AG09319 (cell line): ENCODE results near the genes DSCAM and FAM3B.

DNA sequence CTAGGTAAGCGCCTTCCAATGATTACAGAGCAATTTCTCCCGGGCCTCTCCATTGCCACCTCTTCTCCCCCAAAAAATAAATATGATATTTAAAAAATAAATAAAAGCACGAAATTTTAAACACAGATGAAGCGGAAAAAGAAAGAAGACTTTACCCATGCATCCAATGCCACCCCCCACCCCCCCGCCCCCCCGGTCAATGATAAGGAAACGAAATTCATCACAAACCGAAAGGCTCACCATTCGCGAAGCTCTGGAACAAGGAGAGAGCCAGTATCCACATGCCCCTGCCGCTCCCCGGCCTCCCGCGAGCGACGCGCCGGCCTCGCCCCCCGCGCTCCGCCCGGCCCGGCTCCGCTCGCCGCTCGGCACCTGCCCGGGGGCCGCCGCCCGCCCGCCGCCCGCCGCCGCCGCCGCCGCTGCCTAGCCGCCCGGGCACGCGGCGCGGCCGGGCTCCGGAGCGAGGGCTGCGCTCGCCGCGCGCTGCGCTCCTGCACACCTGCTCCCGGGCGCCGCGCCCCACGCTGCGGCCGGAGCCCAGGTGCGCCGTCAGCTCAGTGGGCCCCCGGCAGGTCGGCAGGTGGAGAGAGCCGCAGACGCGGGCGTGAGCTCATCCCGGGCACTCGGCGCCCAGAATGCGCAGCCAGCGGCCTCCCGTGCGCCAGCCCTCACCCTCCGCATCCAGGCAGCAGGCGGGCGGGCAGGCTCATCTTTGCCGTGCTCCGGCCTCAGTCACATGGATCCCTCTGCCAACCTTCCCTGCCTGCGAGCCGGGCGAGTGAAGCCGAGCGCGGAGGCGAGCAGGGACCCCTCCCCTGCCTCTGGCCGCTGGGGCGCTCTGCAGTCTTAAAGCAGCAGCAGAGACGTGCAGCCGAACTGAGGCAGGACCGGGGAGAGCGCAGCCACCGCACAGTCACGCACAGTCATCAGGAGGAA lies at the start of gene DSCAM:
DSCAM (minus strand) TSS at position 780 of the 936 bp plus-strand sequence.
- RRBS, result 4% methylated on average over 30 of the region's 97 CpGs

DNA sequence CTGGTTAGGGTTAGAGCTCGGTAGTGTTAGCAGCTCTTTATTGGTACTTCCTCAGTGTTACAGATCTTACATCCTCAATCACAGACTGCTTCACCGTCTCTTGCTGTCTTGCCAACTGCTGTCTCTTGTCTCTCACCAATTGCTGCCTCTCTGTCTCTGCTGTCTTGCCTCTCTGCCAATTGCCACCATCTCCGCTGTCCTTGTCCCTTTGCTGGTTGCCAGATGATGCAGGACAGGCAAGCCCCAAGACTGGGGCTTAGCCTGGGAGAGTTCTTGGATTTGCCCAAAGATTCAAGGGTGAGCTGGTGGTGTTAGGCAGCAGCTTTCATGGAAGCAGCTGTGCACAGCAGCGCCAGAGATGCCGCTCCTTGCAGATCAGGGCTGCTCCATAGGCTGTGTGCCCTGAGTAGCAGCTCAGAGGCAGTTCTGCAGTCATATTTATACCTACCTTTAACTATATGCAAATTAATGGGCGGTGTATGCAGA lies 18.5 kb downstream of the BACE2 start:
- RRBS, result no CpG with 5 or more reads among the region's 6 CpGs

GRCh38 chr21:41241416-41242039 lies 73.6 kb downstream of the BACE2 start:
- RRBS, result no CpG with 5 or more reads among the region's 18 CpGs

GRCh38 chr21:41251019-41251244 lies 65.7 kb upstream of the FAM3B start:
- RRBS, result no CpG with 5 or more reads among the region's 6 CpGs

- RRBS, result no CpG with 5 or more reads among the region's 38 CpGs
Observed at GRCh38 chr21:41304000-41304502, 12.6 kb upstream of the FAM3B start.

GRCh38 chr21:41316028-41317354 lies at the start of gene FAM3B:
TSS of gene FAM3B (plus strand) at chr21:41316801.
- RRBS, result 5% methylated on average over 14 of the region's 75 CpGs

DNA sequence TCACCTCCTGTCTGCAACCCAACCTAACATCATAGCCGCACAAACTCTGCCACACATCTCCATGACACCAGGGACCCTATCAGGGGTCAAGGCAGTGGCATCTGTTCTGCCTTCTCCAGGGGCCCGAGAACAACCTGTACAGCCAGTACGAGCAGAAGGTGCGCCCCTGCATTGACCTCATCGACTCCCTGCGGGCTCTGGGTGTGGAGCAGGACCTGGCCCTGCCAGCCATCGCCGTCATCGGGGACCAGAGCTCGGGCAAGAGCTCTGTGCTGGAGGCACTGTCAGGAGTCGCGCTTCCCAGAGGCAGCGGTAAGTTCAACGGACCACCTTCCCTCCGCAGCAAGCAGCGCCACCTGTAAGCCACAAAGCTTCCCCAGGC lies 15.8 kb downstream of the MX2 start:
- RRBS, result no CpG with 5 or more reads among the region's 16 CpGs

DNA sequence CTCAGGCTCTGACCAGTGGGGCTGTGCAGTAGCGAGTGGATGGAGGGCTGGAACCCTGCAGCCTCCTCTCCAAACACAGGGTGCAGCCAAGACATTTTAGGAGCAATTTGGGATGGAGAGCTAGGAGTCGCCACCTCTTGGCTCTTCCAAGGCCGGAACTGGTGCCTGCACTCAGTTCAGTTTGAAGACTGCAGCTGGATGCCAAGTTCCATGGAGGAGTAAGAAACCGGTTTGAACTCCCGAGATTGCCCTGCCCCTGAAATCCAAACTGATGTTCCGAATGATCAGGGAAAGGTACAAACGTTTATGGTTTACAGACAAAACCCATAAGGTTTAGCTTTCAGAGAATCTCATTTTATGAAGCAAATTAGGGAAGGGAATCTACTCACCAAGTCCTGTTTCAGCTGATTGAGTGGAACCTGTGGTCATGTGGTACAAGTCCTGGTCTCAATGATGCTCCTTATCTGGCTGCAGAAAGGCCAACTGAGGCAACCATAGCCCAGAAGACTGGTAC lies 3.0 kb downstream of the MX1 start:
- RRBS, result 73% methylated on average over 2 of the region's 7 CpGs

- RRBS, result 89% methylated on average over 6 of the region's 22 CpGs
Observed at GRCh38 chr21:41458389-41458843, 32.4 kb downstream of the MX1 start.

DNA sequence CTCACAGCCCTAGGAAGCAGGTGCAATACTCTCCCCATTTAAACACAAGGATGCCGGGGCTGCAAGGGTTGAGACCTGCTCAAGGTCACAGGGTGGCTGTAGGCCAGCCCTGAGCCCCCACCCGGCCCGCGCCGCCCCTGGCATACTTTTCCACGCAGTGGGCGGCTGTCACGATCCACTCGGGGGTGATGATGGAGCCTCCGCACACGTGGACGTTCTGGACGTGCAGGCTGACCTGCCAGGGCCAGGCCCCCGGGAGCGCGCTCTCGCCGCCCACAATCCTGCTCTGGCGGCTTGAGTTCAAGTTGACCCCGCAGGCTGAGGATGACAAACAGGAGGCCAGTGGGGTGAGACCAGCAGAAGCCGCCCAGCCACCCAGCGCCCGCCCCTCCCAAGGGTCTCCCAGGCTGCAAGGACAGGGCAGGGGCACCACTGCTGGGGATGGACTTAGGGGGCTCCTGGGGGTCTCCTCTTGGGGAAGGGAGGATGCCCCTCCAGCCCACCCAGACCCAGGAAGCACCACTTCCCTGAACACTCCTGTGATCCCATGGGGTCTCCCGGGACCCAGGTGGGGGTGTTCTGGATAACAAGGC lies 34.7 kb downstream of the TMPRSS2 start:
- RRBS, result 69% methylated on average over 2 of the region's 24 CpGs

DNA sequence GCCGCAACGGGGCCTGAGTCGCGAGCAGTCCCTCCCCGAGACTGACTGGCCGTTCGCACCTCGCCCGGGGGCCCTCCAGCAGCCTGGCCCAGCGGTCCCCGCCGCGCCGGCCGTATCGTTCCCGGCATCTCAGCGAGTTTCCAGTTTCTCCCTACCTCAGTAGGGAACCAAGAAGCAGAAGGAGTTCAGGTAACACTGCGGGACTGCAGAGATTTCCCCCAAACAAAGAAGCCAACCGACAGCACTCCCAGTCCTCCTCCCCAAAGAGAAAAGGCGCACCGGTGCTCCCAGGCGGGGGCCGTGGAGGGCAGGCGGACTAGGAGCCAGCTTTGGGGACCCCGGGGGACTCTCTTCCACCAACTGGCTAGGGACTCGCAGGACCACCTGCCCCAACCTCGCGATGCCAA lies 536 bp downstream of the TMPRSS2 start:
- RRBS, result 4% methylated on average over 17 of the region's 29 CpGs

DNA sequence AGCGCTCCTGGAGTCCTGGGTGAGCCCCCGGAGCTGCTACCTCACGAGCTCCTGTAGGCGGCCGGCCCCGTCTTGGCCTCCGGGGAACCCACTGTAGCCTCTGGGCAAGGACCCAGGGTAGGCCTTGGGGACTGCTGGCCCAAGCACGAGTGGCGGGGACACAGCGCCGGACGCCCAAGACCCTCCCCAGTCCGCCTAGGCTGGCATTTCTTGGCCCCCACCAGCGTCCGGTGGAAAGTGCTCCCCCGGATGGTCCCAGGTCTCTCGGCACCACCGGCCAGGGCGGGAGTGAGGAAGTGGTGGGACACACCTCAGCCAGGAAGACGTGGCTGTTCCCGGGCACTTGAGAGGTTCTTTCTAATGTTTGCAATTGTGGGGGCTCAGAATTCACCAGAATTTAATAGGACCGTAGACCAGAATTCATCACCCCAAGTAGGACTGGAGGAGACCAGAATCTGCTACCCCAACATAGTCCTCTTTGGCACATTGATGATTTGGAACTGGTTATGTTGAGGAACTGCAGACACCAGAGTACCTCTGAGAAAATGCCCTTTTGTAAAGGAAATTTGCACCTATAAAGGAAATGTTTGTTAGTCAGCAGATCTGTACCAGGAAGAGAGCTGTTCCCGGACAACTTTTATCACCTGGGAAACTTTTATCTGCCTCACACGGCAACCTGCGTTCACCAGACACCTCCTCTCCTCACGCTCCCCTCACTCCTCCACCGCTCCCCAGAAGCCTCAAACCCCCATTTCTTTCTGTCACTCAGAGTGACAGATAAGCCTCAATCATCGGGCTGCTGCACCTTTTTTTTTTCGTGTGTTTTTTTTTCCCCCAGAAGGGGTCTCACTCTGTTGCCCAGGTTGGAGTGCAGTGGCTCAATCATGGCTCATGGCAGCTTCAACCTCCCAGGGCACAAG lies 765 bp upstream of the TMPRSS2 start:
- RRBS, result 9% methylated on average over 15 of the region's 29 CpGs

GRCh38 chr21:41510398-41511170 lies 2.6 kb upstream of the TMPRSS2 start:
- RRBS, result no CpG with 5 or more reads among the region's 4 CpGs

- RRBS, result no CpG with 5 or more reads among the region's 7 CpGs
Observed at GRCh38 chr21:41560731-41561257, 52.8 kb upstream of the TMPRSS2 start.

DNA sequence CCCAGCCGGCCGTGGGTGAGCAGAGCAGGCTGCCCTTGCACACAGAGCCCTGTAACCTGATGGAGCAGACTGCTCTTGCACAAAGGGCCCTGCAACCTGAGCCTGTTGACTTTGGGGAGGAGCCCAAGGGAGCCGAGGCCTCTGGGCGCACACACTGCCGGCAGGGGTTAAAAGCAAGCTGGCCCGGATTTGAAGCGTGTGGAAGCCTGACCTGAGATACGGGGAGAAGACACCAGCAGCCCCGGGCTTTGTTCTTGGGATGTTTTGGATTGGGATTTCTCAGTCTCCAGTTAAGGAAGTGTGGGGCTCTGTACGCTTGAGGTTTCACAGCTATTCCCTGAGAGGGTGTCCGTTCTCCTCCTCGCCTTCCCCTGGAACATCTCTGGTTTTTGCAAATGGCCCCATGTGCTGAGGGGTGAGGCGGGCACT lies 97.7 kb upstream of the TMPRSS2 start:
- RRBS, result 86% methylated on average over 4 of the region's 13 CpGs

- RRBS, result no CpG with 5 or more reads among the region's 10 CpGs
Observed at GRCh38 chr21:41664047-41664500, 102.8 kb downstream of the RIPK4 start.

DNA sequence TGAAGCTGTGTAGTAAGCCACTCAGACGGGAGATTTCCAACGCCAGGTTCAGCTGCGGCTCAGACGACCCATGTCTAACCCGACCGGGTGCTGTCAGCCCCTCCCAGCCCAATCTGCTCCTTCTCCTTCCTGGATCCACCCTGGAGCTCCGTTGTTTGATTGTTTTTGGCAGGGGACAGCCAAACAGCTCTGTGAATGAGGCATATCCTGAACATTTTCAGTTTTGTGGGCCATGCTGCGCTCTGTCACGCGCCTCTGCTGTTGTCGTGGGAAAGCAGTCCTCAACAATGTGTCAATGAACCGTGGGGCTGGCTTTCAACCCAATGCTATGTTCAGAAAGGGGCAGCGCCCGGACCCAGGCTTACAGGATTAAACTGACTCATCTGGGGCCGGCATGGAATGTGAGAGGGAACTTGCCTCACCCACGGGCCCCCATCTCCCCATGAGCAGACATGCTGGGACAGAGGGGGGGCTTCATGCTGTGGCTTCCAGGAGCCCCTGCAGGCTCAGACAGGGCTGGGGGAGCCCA lies 101.9 kb downstream of the RIPK4 start:
- RRBS, result no CpG with 5 or more reads among the region's 16 CpGs

DNA sequence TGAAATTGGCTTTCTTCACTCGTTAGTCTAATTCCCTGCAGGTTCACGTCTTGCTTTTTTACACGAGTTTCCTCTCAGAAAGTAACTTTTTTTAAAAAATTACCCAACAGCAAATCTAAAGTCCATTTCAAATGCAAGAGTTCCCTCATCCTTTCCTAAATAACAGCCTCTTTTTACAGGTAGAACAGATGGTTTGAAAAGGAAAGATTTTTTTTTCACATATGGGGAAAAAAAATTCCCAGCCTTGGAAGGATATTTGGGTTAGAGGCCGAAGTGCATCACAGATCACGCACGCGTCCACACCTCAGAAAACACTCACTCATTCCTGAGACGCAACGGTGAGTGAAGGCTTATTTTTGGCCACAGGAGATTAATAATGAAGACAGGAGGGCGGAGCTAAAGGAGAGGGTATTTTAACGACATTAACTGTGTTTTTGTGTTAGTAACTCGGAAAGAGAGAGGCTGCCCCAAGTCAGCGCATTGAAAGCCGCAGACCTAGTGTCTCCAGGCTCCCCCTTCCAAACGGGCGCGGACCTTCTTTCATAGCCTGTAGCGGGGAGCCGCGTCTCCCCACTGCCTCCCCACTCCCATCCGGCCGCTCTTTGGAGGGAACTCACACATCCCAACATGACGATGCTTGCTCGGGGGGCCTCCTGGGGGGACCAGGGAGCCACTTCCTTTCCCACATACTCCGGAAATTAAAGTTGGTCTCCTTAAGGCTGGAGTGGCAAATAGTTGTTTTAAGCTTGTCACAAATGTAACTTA lies 1.0 kb upstream of the RIPK4 start:
- RRBS, result 13% methylated on average over 1 of the region's 25 CpGs

- RRBS, result no CpG with 5 or more reads among the region's 29 CpGs
Observed at GRCh38 chr21:41885224-41886384, 6.5 kb upstream of the PRDM15 start.

GRCh38 chr21:41923834-41924996 lies 29.6 kb downstream of the C2CD2 start:
- RRBS, result no CpG with 5 or more reads among the region's 15 CpGs